Measurements from ENCODE around the gene OR2L3.

DNA sequence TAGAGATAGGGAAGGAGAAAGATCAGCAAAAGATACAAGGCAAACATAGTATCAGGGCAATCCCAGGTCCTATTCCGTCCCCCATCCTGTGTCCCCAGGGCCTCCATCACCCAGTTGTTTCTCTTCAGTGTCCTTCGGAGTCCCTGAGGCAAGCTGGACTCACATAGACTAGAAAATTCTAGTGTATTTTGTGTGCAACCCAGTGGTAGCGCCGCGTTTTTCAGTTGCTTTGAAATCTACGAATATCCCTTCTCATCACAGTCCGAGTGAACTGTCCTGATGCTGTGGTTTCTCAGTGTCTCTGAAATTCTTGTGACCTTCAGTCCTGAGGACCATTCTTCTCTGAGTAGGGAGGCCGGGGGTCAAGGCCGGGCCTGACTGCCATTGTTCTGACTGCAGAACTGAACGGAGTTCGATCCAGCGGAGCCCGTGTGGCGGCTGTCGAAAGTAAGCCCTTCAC lies 56.3 kb upstream of the KIF26B start:
- PRO-cap: no peak

DNA sequence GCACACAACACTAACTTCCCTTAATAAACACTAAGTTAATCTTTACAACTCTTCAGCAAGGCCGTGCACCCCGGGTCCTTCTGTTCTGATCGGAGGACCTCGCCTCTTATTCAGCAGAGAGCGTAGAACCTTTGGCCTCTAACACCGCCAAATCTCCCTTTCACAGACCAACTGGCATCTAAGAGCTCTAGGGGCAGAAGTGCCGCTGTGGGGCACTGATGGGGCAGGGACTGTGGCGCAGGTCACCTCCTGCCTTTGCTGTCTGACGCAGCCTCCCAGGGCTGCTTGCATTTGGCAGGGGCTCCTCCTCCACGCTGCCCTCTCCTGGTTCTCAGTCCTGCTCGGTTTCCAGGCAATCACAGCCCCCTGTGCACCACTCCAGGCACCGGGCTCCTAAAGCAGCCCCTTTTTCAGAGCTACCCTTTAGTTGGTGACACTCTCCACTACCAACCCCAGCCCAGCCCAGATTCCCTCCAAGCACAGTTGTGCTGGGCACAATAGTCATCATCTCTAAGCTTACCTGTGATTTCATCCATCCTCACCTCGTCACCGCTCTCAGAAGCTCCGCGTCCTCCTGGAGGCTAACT lies 47.3 kb upstream of the KIF26B start:
- PRO-cap: no peak

- PRO-cap: no peak
These were observed 13.3 kb downstream of the KIF26B start for GRCh38 chr1:245168049-245168577.

DNA sequence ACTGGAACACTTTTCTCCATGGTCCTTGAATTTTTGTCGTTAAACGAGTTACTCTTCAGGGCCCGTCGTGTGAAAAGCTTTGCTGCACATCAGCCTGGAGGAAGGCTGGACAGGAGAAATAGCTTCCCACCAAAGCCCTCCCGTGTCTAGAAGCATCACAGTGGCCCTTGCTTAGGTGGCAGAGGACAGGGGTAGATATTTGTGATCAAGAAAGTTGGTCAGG lies 102.6 kb downstream of the KIF26B start:
- PRO-cap: no peak

DNA sequence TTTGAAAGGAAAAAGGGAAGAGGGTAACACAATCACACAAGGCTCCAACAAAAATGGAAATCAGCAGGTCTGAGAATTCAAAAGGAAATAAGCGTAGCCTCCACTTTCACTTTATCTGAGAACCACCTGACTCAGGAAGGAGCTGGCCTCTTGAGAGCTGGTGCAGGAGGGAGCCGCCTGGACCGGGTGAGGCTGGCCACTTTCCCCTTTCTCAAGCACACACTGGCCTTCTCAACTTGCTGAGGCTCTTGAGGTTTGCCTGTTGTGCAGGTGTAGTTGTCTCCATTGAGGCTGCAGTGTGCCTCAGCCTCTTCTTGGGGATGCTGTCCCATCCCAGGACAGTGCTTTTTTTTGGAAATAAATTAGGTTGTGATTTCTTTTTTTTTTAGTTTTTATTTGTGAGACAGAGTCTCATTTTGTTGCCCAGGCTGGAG lies 653.6 kb downstream of the KIF26B start:
- PRO-cap: no peak

GRCh38 chr1:245810883-245811411 lies 656.2 kb downstream of the KIF26B start:
- PRO-cap: no peak

- PRO-cap: no peak
These were observed 649.0 kb downstream of the SMYD3 start for GRCh38 chr1:245857706-245858879.

DNA sequence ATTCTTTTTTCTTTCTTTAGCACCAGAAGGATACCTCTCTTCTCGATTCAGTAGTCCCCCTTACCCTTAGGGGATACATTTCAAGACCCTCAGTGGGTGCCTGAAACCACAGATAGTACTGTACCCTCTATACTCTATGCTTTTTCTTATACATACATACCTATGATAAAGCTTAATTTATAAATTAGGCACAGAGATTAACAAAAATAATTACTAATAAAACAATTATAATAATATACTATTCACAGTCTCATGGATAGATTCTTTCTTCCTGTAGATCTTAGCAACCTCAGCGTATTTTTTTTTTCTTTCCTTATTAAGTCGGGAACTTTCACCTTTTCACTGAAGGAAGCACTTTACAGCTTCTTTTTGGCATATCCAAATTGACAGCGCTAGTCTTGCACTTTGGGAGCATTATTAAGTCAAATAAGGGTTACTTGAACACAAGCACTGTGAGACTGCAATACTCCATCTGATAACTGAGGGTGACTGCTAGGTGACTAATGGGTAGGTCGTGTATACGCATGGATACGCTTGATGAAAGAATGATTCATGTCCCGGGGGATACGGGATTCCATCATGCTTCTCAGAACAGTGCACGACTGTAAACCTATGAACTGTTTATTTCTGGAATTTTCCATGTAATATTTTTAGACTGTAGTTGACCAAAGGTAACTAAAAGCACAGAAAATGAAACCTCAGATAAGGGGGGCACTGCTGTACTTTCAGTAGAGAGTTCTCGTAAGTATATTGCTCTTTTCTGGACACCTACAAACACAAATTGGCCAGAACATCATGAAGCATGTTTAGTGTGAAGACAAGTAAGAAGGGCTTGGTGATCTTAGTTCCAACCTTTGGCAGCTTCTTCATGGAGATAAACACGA lies 364.8 kb downstream of the SMYD3 start:
- PRO-cap: no peak

GRCh38 chr1:246259110-246259869 lies 247.8 kb downstream of the SMYD3 start:
- PRO-cap: no peak

DNA sequence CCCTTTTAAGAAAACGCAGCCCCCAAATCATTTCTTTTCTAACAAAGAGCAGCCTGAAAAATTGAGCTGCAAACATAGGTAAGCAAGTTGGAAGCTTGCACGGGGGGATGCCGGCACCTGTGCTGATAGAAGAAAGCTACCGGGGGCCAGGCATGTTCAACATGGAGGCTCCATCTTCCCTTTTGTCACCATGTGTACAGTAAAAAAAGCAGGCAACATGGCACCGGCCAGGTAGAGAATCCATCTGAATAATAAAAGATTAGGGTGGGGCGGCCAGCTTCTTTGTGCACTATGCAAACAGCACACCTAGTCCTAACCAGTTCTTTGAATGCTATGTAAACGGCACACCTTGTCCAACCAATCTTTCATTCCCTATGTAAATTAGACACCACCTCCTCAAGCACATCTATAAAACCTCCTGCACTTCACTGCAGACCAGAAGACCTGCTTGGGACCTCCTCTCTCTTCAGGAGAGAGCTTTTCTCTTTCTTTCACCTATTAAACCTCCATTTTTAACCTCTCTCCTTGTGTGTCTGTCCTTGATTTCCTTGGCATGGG lies 28.2 kb downstream of the TFB2M start:
- PRO-cap: no peak

DNA sequence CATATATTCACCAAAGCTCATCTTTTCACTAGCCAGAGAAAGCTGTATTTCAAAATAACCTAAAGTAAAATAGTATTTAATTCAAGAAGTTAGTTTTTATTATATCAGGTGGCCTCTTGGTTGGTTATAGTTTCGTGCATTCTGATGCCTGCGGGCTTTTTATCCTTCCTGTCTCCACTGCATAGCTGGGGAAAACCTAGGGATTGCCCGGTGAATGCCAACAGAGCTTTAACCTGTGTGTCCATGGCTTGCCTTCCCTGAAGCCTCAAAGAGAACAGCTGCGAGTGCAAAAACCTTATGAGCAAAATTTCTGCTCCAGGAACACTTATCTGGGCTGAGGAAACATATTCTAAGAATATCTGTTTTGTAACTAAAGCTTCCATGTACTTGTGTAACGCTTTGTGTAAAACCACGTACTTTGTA lies 7.1 kb downstream of the CNST start:
- PRO-cap: no peak

DNA sequence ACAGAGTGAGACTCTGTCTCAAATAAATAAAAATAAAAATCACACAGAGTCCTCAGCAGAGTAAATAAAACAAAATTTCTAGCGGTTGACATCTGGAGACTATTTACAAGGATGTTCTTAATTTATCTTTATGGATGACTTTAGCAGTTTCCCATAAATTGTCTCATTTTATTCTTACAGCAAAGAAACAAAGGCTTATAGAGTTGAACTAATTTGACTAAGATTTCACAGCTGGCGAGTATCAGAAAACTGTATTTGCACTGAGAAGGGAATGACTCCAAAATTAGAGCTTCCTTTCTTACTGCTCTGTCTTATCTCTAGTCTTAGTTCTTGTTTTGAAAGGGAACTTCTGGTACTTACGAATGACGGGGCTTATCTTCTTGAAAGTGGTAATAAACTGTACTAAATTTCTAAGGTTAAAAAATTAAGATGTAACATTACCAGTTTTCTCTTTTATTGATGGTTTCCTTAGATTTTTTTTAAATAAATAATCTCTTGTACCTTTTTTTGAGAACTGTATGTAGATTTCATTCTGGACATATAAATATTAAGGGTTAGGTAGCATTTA lies 13.6 kb downstream of the CNST start:
- PRO-cap: no peak

- PRO-cap: no peak
These were observed 21.4 kb downstream of the CNST start for GRCh38 chr1:246587674-246588049.

- PRO-cap: no peak
These were observed 42.4 kb upstream of the SCCPDH start for GRCh38 chr1:246681823-246682275.

DNA sequence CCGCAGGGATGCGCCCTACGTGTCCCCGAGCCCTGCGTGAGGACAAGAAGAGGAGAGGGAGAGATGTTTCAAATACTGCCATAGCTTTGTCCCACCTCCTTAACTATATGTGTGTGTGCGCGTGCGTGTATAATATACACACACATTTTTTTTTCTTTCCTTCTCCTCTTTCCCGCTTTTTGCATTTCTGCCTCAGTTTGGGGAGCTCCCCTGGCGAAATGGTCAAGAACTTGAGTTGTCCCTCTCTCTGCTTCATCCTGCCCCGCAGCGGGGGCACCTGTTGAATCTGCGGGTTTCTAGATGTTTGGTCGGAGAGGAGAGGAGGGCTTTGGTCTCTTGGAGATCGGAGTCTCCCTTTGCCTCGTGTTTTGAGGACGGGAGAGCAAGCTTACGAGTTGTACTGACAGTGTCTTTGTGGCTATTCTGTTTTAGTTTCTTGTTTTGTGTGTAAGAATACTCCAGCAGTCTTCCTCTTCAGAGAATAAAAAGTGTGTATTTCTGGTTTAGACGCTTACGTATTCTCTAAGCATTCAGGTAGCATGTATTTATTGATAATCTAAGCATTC lies 564 bp downstream of the SCCPDH start:
- PRO-cap: no peak

- PRO-cap: no peak
These were observed 30.0 kb upstream of the AHCTF1 start for GRCh38 chr1:246961744-246962137.

DNA sequence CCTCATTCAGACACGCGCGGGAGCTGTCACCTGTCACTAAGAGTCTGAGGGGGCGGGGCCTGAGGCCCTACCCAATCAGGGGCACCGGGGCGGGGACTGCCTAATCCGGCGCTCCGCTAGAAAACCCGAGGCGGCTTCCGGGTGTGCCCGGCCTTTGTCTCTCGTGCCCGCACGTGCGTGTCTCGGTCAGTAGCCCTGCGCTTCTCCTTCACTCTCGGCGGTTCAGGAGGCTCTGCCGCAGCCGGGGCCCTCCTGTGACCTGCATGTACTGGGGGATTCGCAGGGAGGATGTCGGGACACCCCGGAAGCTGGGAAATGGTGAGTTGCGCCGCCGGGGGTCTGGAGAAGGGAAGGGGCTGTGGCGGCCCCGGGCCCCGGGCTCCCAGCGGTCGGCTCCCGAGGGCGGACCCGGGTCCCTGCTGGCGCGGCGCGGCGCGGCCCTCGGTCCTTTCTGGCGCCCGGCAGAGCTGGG lies 22.2 kb upstream of the ZNF669 start:
- PRO-cap: no peak

DNA sequence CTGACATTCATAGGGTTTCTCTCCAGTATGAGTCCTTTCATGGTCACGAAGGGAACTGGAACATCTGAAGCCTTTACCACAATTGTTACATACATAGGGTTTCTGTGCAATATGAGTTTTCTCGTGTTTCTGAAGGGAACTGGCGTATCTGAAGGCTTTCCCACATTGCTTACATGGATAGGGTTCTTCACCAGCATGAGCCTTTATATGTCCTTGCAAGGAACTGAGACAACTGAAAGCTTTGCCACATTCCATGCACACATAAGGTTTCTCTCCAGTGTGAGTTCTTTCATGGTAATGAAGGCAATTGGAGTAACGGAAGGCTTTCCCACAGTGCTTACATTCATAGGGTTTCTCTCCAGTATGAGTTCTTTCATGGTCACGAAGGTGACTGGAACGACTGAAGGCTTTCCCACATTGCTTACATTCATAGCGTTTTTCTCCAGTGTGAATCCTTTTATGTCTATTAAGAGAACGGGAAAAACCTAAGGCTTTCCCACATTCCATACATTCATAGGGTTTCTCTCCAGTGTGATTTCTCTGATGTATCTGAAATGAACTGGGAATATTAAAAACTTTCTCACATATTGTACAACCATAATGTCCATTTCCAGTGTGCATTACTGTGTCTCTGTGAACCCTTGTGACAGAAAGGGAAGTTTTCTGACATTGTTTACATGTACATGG lies 15.0 kb downstream of the ZNF124 start:
- PRO-cap: no peak

- PRO-cap: no peak
These were observed 18.2 kb downstream of the NLRP3 start for GRCh38 chr1:247434058-247434643.

GRCh38 chr1:248046579-248046909 lies at the start of gene OR2L3:
TSS of gene OR2L3 (plus strand) at chr1:248046836.
- PRO-cap: no peak